Osteocyte (in vitro differentiated cells): Measurements from ENCODE around the gene GPI.

- PRO-cap, result no peak
Observed at GRCh38 chr19:33293679-33293973, 8.7 kb downstream of the CEBPA start.

- PRO-cap, result no peak
Observed at GRCh38 chr19:33301936-33302365, 383 bp downstream of the CEBPA start.

GRCh38 chr19:33396891-33397776, 23.6 kb downstream of the CEBPG start:
- PRO-cap, result no peak

DNA sequence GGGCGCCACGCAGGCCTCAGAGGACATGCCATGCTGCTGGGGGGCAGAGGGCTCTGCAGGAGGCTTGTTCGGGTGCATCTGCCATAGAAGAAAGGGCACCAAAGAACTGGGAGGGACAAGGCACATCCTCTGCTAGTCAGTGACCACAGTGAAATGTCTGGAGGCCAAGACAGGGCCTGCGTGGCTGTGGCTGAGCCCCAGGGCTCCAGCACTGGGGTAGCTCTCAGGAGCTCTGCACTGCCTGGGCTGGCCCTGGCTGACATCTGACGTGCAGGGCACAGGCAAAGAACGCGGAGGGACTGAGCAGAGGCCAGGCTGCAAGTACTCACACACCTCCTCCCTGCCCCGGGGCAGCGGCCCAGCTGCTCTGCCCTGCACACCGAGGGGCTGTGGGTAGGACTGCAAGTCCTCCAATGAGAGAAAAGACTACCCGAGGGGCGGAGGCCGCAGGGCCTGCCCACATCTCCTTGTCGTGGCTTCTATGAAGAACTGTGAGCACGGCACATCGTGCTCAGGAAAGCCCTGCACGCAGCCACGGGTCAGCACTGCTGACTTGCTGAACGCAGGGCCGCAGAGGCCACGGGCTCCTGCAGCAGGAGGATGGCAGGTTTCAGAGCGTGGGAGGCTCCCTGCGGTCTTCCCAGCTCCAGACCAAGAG, 37.3 kb downstream of the CEBPG start:
- PRO-cap, result no peak

- PRO-cap, result no peak
Observed at GRCh38 chr19:33508853-33509326, 12.7 kb downstream of the PEPD start.

DNA sequence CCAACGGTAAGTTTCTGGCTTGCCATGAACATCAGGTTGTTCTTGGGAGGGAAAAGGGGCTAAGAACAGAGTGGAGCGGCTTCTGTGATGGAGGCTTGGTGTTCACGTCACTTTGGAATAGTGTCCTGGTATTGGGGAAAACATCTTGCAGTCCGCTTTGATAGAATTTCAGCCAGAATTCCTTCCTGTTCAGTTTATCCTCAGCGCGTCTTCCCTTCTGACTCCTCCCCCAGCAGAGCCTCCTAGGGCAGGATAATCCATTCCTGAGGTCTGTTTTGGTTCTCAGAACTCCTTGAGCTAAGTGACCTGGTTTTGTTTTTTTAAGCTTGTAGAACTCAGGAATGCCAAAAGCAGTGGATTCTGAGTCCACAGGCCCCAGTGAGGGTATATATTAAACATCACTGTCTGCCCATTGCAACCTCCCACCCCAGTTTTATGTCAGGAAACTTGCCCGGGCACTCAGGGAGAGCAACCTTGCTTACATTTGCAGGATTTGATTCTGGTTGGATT, 2.1 kb downstream of the KCTD15 start:
- PRO-cap, result no peak

- PRO-cap, result no peak
Observed at GRCh38 chr19:33906718-33907738, 110.4 kb downstream of the KCTD15 start.

DNA sequence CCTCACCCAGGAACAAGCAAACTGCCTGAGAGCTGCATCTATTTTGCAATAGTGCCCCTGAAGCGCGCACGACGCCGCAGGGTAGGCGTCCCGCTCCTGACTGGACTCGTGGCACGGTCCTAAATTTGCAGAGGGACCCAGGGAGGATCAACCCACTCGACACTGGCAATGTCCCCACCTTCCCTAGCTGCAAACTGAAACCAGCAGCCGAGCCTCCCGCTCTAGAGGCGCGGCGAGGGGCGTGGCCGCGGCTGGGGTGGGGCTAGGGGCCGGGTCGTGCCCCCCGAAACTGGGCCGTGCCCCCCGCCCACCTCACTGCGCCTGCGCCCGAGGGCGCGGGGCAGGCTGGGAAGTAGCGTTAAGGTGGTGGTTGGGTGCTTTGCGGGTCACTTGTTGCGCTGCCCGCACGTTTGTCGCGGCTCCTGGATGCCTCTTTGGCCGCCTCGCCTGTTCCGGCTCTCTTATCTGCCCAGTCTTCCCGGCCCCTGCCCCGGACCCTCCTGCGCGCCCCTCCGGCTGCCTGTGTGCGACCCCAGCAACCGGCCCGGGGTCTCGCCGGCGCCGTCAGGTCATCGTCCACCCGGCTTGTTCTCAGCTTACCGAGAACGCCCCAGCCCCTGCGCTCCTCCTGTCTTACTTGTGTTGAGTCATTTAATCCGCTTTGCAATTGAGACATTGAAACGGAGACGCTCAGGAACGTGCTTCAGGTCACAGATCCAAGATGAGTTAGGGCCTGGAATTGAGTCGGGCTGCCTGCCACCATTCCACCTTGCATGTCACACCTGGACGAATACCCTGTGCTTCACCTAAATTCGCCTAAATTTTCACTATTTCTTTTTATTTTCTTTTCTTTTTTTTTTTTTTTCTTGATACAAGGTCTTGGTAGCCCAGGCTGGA, 37.8 kb upstream of the LSM14A start:
- PRO-cap, result bidirectional peak, plus-strand start at position 389 of the sequence, minus-strand start at position 196 of the sequence

GRCh38 chr19:34316773-34318131, 47.7 kb upstream of the GPI start:
- PRO-cap, result no peak

GRCh38 chr19:34364705-34365494, at the start of gene GPI:
GPI (plus strand) TSS chr19:34365196.
- PRO-cap, result unidirectional peak, plus-strand start at chr19:34364992; unidirectional peak, plus-strand start at chr19:34365196

- PRO-cap, result no peak
Observed at GRCh38 chr19:34383391-34383934, 18.5 kb downstream of the GPI start.

DNA sequence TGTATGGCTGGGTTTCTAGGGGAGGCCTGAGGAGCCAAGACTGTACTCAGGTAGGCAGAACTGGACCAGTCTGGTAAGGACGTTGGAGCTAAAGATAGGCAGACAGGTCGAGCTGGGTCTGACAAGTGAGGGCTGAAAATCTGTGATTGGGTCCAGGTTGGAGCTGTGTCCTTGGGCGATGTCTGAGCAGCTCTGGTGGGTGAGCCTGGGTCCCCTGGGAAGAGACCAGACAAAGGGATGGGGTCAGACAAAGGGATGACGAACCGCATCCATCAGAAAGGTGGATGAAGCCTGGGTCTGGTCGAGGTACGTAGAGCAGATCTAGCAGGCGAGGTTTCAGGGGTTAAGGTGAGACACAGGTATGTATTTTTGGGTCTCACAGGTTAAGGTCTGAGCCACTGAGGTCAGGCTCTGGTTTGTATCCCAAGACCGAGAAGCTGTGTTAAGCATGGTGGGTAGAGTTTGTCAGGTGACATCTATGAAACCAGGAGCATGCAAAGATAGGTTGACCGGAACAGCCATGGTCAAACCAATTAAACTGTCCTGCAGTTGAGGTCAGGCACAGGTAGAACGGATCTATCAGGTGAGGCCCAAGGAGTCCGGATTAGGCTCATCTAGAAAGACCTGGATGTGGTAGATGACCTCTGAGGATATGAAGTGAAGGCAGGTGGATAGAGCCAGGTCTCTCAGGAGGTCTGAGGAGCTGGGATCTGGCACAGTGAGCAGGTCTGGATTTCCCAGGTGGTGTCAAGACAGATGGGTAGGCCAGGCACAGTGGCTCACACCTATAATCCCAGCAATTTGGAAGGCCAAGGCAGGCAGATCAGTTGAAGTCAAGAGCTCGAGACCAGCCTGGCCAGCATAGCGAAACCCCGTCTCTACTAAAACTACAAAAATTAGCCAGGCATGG, 19.3 kb downstream of the GPI start:
- PRO-cap, result unidirectional peak, plus-strand start at position 658 of the sequence

DNA sequence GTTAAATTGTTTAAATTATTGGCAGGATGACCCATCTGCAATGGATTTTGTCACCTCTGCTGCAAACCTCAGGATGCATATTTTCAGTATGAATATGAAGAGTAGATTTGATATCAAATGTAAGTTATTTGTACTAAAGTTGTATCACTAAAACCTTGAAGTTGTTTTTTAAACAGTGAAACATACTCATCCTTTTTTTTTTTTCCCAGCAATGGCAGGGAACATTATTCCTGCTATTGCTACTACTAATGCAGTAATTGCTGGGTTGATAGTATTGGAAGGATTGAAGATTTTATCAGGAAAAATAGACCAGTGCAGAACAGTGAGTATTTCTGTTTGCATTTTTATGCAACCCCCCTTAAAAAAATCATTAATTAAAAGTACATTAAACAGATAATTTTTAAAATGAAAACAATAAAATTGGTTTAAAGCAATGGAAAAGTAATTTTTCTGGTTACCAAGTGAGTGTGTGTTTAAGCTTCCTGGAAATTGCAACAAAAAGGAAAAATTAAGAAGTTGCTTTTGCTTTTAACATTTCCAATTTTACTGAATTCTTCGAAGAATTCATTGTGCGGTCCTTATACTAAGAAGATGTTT, 26.2 kb downstream of the UBA2 start:
- PRO-cap, result no peak

GRCh38 chr19:34675664-34676264, 1.2 kb downstream of the SCGB2B2 start:
- PRO-cap, result no peak

DNA sequence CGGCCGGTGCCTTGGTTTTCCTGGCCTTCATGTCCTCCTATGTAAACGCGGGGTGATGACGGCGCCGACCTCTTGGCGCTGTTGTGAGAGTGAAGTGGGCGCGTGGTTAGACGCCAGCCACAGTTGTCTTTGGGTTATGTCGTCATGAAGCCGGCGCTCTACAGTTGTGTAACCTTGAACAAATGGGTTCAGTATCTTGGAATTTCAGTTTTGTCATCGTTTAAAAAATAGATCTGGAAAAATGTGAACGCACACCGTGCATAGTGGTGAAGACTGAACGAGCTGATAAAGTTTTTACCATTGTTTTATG, 360 bp downstream of the ZNF181 start:
- PRO-cap, result unidirectional peak, minus-strand start at position 47 of the sequence

DNA sequence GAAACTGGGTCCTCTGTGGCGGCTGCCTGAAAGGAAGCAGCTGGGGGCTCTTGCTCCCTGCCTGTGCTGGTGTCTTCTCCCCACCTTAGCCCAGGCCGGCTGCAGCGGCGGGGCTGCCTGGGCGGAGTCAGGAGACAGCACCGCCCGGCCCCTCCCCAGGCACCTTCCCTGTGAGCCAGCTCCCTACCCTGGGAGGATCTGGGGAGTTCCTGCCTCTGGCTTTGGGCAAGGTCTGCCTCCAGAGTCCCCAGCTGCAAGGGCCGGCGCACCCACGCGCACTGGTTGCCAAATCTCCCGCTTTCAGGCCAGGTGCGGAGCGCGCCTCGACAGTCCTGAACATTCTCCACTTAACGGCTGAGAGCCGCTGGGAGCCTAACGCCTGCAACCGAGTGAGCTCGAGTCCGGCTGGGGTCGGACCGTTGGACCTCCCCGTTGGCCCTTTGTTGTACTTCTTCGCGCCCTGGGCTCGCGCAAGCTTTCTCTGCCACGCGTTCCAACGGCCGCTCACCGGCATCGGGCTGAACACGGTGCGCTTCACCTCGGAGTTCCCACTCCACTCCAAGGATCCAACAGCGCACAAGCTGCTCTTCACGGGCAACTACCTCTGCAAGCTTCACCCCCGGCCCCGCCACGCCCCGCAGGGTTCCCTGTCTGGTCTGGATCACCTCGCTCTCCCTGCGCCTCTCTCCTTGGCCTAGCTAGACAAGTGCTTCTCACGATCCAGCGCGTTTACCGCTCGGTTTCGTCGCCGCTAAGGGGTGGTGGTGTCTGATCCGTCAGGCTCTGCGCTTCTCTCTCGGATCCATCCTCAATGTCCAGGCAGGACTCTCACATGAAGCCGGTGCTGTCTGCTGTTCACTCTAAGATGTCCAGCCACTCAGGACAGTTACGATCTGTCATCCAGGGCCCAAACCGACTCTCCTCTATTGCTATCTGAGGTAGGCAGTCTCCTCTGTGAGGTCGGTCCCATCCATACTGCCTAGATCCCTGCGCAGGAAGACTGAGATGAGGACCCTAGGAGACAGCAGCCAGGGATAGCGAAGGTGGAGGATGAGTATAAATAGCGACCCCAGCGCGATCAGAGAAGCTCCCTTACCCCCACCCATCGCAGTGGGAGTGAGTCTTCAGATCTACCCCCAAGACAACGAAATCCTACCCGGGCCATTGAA, 21.5 kb upstream of the ZNF30 start:
- PRO-cap, result no peak

- PRO-cap, result no peak
Observed at GRCh38 chr19:34985330-34986170, 14.6 kb upstream of the GRAMD1A start.

DNA sequence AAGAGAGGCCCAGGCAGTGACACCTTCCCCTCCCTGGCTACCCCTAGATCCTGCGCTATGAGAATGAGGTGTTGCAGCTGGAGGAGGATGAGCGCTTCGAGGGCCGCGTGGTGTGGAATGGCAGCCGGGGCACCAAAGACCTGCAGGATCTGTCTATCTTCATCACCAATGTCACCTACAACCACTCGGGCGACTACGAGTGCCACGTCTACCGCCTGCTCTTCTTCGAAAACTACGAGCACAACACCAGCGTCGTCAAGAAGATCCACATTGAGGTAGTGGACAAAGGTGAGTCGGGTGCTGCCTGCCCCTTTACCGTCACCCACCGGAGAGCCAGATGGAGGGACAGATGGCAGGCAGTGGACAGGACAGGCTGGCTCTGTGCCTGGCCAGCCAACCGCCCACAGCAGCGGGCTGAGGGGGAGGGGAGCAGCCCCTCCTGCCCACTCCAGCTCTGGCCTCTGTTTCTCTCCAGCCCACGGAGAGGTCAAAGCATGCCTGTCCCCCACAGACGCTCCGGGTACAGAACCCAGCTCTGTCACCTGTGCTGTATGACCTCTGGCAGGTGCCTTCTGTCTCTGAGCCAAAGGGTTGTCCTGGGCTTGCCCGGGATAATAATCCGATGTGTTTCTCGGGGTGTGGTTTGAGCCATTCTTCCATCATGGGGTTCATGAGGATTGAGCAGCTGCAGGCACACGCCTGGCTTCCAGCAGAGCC, 3.3 kb downstream of the SCN1B start:
- PRO-cap, result no peak

DNA sequence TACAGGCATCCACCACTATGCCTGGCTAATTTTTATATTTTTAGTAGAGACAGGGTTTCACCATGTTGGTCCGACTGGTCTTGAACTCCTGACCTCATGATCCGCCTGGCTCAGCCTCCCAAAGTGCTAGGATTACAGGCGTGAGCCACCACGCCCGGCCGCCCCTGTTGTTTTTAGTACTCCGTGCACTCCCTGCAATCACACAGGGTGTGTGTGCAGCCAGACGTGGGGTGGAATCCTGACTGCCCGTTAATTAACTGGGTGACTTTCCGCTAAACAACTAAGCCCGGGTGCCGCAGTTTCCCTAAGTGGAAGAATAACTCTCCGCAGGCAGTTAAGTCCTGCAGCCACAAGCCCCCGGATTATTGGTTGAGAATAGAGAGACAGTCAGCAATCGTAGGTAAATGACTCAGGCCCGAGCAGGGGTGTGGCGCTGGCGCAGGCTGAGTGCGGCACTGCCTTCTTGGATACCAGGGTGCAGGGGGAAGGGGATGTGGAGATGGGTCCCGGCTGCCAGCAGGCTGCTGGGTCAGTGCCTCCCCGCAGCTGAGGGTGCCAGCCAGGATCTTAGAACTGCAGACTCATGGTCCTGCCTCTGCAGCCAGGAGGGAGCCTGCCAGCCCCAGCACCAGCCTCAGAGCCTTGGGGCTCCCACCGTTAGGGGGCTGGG, 6.1 kb upstream of the FXYD3 start:
- PRO-cap, result no peak

DNA sequence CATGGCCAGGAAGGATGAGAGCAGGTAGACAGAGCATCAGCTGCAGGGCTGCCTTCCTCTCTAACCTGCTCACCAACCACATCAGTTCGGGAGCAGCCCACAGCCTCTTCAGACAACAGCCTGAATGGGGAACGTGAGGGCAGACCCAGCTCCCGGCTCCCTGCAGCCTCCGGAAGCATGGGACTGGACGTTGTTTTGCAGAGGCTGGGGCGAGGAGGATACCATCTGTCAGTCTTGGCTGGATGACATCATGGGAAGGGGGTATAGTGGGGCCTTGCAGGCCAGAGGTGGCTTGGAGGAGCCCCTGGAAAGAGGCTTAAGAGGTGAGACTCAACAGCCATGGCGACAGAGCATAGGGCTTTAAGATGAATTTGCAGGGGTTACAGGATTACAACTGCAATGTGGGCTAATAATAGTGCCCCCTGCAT, 1.4 kb downstream of the FXYD3 start:
- PRO-cap, result no peak